Cardiac septum (tissue), 1 donor: ENCODE results near the gene NPIPA3.

GRCh38 chr16:11761654-11762410 lies 19.2 kb upstream of the TXNDC11 start:
- PRO-cap = no peak

DNA sequence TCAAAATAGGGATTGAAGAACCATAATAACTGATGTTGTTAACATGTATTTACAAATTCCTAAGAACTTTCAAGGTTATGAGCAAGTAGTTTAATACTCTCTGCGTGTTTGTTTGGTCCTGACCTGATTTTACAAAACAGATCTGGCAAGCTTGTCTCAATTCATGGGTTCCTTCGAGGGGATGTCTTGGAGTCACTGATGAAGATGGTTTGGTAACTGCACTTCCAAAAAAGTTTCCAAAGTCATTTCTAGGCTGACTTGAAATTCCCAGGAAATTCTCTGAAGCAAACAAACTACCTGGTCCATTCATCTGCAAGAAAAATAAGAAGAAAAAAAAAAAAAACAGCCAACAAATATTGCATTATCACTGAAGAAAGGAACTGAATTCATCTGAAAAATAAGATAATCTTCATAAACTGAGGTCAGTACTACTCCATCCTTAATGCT lies 25.6 kb upstream of the TXNDC11 start:
- PRO-cap = no peak

- PRO-cap = no peak
Observed at GRCh38 chr16:11793482-11794265, 3.4 kb downstream of the ZC3H7A start.

DNA sequence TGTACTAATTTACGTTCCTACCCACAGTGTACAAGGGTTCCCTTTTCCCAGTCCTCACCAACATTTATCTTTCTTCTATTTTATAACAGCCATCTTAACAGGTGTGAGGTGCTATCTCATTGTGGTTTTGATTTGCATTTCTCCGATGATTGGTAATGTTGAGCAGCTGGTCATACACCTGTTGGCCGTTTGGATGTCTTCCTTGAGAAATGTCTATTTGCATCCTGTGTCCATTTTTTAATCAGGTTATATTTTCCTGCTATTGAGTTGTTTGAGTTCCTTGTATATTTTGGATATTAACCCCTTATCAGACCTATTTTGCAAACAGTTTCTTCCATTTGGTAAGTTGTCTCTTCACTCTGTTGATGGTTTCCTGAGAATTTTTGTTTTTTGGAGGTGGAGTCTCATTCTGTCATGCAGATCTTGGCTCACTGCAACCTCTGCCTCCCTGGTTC lies 279.5 kb downstream of the SNX29 start:
- PRO-cap = no peak

- PRO-cap = unidirectional peak, plus-strand start at chr16:12347097
Observed at GRCh38 chr16:12346924-12347253, 370.4 kb downstream of the SNX29 start.

DNA sequence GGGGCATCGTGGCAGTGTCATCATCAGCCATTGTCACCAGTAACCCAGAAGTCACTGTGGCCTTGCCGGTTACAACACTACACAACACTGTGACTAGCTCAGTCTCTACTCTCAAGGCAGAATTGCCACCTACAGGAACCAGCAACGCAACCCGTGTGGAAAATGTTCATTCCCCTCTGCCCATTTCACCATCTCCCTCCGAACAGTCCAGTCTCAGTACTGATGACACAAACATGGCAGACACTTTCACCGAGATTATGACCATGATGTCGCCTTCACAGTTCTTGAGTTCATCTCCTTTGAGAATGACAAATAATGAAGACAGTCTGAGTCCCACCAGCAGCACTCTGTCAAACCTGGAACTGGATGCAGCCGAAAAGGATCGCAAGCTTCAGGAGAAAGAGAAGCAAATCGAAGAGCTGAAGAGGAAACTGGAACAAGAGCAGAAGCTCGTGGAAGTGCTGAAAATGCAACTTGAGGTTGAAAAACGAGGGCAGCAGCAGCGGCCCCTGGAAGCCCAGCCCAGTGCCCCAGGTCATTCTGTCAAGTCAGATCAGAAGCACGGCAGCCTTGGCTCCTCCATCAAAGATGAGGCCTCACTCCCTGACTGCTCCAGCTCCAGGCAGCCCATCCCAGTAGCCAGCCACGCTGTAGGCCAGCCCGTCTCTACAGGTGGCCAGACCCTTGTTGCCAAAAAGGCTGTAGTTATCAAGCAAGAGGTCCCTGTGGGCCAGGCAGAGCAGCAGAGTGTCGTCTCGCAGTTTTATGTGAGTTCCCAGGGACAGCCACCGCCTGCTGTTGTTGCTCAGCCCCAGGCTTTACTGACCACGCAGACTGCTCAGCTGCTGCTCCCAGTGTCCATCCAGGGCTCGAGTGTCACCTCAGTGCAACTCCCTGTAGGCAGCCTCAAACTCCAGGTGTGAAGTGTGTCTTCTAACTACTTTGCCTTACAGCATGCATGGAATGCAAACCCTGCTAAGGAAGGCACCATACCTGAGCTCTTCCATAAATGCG lies 175.8 kb downstream of the MRTFB start:
- PRO-cap = no peak

DNA sequence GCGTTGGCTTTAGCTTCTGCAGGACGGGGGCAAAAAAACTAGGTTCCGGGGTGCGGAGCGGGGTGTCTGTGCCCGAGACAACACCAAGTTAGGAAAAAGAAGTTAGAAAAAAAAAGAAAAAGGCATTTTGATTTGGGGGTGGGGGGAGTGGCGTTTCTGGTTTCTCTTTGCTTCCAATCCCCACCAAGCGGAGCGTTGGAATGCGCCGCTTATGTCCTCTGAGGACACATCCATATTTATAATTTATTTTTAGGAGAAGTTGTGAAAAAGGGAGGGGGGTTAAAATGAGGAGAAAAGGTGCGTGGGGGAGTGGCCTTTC lies 232.0 kb downstream of the MRTFB start:
- PRO-cap = no peak

GRCh38 chr16:14418676-14419360 lies 211.2 kb downstream of the PARN start:
- PRO-cap = no peak

DNA sequence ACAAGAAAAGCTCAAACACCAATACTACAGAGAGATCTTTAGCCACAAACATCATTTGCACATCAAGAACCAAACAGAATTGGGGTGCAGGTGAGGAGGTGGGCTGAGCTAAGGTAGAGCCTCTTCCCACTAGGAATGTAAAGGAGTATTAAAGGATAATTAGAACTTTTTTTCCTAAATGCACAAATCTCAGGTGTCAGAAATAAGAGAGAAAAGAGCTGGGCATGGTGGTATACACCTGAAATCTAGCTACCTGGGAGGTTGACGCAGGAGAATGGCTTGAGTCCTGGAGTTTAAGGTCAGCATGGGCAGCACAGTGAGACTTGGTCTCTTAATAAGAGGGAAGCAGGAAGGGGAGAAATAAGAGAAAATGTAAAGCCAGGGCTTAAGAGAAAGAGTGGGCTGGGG lies 107.9 kb downstream of the PARN start:
- PRO-cap = no peak

GRCh38 chr16:14668598-14669105 lies 25.5 kb downstream of the PLA2G10 start:
- PRO-cap = no peak

- PRO-cap = no peak
Observed at GRCh38 chr16:14703083-14703590, at the start of gene NPIPA3. Gene NPIPA3, plus strand, starts transcription at chr16:14703411.

- PRO-cap = unidirectional peak, minus-strand start at chr16:14955613
Observed at GRCh38 chr16:14955428-14955870, 18.2 kb downstream of the NPIPA1 start.

- PRO-cap = no peak
Observed at GRCh38 chr16:15057787-15058167, 1.9 kb upstream of the NTAN1 start.

GRCh38 chr16:15123033-15123751 lies 29.1 kb upstream of the RRN3 start:
- PRO-cap = no peak

DNA sequence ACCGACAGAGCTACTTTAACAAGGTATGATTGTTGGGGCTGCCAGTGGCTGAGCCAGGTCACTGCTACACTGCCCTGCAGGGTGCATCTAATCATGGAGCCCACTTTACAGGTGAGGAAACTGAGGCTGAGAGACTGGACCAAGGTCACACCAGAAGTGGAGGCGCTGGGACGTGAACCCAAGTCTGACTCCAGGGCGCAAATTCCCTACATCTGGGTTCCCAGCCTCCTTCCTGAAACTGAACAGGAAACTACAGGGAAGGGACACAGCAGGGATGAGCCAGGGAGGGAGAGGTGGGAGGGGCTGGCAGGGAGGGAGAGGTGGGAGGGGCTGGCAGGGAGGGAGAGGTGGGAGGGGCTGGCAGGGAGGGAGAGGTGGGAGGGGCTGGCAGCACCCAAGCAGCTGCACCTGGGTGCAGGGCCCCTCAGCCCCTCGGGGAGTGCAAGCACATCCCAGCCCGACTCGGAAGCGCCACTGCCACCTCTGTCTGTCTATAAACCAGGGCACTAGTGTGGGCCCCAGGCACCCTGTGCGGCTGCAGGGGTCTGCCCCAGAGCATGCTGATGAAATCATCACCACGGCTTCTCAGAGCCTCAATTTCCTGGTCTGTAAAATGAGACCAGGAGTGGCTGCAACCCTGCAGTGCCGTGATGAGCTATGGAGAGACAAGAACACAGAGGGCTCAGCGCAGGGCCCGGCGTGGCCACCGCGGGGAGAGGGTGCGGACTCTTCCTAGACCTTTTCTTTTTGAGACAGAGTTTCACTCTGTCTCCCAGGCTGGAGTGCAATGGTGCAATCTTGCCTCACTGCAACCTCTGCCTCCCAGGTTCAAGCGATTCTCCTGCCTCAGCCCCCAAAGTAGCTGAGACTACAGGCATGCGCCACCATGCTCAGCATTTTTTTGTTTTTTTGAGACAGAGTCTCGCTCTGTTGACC lies 53.0 kb upstream of the RRN3 start:
- PRO-cap = no peak

DNA sequence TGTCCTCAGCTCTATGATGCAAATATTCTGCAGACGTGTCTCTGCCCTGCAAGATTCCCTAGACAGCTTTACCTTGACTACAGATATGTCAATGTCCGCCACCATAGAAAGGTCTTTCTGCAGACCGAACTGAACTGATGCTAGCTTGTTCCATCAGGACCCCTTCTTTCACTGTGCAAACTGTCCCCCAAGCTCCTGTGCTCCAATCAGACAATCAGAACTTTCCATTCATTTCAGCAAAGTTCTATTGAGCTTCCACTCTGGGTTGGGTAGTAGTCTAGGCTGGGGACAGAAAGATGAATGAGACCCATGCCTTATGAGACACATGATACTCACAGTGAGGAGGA lies 75.1 kb upstream of the RRN3 start:
- PRO-cap = no peak

DNA sequence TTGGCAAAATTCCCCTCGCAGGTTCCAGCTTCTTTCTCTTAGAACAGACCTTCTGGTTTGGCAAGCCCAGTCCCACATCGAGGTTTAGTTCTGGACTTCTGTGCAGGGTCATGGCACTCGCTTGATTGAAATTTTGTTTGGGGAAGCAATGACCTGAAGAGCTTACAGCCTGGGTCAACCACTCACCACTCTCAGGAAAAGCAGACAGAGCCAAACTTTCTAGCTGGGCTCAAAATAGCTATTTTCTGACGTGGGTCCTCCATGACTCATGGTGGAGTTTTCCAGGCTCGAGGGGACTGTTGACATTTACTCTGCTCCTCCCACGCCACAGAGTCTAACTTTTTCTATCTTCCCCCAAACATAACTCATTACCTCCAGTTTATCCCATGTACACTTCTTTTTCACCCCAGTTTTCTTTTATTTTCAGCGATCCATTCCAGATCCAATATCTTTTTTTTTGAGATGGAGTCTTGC lies 55.1 kb downstream of the BMERB1 start:
- PRO-cap = bidirectional peak, plus-strand start at position 368 of the sequence, minus-strand start at position 192 of the sequence

DNA sequence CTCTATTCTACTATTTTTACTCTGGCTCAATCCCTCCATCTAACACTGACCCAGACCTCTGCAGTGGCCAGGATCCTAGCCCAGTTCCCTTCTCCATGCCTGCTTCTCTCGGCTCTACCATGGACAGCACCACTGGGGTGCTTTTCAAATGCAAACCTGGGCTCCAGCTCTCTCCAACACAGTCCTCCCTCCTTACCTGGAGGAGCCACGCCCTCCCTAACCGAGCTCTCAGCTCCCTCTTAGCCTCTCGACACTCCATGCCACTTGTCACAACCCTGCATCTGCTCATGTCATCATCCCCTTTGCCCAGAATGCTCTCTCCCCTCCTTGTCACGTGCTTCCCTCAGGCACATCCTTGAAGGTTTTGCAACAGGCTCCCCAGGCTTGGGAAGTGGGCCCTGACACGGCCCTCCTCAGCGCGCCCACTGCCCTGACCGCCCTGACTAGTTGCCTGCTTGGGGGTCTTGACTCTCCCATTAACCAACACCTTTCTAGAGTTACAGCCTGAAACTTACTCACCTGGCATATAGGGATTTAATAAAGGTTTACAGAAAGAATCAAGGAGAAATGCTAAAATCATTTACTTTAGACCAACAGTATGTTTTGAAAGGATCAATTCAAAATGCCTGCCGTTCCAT lies 41.6 kb downstream of the MARF1 start:
- PRO-cap = no peak

DNA sequence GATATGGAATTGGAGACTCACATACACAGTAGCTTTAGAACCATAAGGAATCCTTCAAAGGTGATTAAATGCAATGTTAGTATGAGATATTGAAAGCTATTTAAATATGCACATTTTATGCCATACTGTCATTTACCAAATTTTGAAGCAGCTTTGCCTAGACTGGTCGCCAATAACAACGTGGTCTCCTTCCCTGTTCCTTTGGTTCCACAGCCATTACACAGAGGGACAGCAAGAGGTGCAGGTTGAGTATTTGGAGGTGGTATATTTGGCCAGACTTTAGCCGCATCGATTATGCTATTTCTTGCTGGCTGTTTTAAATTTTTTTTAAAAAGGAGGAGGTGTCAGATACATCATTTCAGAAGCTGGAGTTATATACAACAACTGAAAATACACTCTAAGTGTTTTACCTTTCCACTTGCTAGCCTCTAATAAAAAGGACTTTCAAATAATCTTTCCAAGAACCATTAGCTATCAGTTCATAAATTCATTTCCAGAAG lies 8.3 kb downstream of the MARF1 start:
- PRO-cap = no peak

- PRO-cap = no peak
Observed at GRCh38 chr16:15653269-15653744, 3.3 kb downstream of the NDE1 start.